Testis (tissue), 5 donors: ENCODE data around the genes CXCL8 and CXCL6.

GRCh38 chr4:73740291-73741119 is at the start of gene CXCL8:
CXCL8 (plus strand) TSS chr4:73740569.
- PRO-cap, 3 experiments: peak in 3 of 3 experiments; most common plus-strand start chr4:73740569 (in 2)
- RAMPAGE, long total RNA, 2 experiments: no peak in any of the 2 experiments
- RRBS: 69% methylated on average over 2 of the region's 9 CpGs

DNA sequence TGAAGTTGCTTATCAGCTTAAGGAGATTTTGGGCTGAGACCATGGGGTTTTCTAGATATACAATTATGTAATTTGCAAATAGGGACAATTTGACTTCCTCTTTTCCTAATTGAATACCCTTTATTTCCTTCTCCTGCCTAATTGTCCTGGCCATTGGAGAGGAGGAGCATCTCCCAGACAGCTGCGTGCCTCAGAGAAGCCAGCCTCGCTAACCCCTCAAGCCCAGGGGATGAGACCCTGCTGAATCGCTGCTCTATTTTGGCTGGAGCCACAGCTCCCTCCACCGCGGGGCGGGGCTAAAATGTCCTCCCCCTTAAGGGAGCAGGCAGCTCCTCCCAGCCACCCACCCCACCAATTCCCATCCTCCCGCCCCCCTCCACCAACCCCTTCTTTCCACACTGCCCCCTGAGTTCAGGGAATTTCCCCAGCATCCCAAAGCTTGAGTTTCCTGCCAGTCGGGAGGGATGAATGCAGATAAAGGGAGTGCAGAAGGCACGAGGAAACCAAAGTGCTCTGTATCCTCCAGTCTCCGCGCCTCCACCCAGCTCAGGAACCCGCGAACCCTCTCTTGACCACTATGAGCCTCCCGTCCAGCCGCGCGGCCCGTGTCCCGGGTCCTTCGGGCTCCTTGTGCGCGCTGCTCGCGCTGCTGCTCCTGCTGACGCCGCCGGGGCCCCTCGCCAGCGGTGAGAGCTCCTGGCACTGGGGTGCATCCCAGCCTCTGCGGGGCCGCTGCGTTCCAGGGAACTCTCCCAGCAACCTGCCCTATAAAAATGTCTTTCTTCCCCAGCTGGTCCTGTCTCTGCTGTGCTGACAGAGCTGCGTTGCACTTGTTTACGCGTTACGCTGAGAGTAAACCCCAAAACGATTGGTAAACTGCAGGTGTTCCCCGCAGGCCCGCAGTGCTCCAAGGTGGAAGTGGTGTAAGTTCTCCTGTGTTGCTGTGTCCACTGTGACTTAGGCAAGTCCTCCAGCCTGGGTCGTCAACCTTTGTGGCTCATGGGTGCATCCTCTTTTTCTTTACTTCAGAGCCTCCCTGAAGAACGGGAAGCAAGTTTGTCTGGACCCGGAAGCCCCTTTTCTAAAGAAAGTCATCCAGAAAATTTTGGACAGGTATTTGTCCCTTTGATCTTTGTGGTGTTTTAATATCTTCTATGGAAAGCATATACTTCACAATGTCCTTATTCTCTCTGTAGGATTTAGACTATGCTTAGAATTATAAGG is at the start of gene CXCL6:
Gene CXCL6, plus strand, starts transcription at position 505 of the 1,224 bp plus-strand sequence.
- PRO-cap, 3 experiments: no peak in any of the 3 experiments
- RAMPAGE, long total RNA, 2 experiments: start-site peak on the plus strand in 1 of 2 experiments, centred at position 659 of the sequence, 5 reads per replicate
- RRBS: 2% methylated on average over 9 of the region's 42 CpGs

GRCh38 chr4:73884603-73884912 is 15.4 kb downstream of the CXCL1 start:
- PRO-cap, 3 experiments: no peak in any of the 3 experiments
- RAMPAGE, long total RNA, 2 experiments: no peak in any of the 2 experiments

GRCh38 chr4:74095448-74096074 is 3.4 kb downstream of the CXCL2 start:
- PRO-cap, 3 experiments: no peak in any of the 3 experiments
- RAMPAGE, long total RNA, 2 experiments: no peak in any of the 2 experiments
- RRBS: no CpG with 5 or more reads among the region's 1 CpG

- PRO-cap, 3 experiments: no peak in any of the 3 experiments
- RAMPAGE, long total RNA, 2 experiments: no peak in any of the 2 experiments
- RRBS: no CpG with 5 or more reads among the region's 4 CpGs
Observed at GRCh38 chr4:74096313-74096625, 2.7 kb downstream of the CXCL2 start.

DNA sequence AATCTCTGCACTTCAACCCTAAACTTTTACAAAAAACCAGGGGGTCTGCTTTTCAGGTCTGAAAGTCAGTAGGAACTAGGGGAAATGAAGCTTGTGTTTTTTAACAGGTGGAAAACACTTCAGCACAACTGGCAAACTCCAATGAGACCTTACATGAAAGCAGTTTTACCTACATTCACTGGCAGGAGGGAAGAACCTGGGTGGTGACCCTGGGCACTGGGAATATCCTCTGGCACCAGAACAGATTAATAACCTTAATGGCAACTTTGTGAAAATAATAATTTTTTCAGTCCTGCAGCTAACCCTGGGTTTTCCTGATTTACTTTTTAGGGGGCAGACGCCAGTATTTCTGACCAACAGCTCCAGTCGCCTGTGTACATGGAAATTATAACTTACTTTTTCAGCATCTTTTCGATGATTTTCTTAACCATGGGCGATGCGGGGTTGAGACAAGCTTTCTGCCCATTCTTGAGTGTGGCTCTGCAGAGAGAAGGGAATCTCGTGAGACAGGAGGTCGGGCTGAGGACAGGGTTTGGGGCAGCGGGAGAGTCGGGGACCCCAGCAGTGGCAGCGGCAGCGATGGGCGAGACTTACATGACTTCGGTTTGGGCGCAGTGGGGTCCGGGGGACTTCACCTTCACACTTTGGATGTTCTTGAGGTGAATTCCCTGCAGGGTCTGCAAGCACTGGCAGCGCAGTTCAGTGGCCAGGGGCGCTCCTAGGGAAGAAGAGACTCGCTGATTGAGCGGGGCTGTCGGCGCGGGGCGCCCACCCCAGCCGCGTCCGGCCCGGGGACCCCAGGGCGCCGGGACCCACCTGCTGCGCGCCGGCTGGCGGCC is 571 bp downstream of the CXCL2 start:
- PRO-cap, 3 experiments: no peak in any of the 3 experiments
- RAMPAGE, long total RNA, 2 experiments: no peak in any of the 2 experiments
- RRBS: no CpG with 5 or more reads among the region's 33 CpGs

GRCh38 chr4:74111755-74112806 is 13.1 kb upstream of the CXCL2 start:
- PRO-cap, 3 experiments: no peak in any of the 3 experiments
- RAMPAGE, long total RNA, 2 experiments: no peak in any of the 2 experiments
- RRBS: no CpG with 5 or more reads among the region's 10 CpGs

DNA sequence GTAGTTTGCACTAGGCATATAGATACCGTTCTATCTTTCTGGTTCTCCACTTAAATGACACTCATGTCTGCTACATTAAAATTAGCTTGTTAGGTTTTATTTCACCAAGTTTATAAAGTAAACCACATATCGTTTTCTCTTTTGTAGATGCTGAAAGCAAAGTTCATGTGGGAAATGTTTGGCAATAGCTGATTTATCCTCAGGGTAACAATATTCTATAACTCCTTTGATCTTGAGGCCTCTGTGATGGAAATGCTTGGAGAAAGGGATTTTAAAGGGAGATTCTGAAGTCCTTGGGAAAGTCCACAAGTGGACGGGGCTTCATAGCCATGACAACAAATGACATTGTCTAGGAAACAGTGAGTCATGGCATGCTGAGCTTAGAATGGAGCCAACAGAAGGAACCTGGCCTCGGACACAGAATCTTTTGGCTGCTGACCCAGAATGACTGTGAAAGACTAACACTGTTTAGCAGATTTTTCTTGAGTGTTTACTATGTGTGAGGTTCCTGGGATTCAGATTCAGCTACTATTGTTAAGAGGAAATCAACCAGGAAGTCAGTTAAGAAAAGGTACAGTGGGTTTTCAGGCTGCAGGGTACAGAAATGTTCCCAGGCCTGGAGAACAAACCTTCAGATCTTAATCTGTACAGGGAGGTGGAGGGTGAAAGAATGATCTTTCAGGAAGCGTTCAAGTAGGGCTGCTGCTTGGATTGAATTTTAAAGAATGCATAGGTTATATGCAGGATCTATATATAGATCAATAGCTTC is 18.0 kb upstream of the CXCL2 start:
- PRO-cap, 3 experiments: no peak in any of the 3 experiments
- RAMPAGE, long total RNA, 2 experiments: no peak in any of the 2 experiments
- RRBS: no CpG with 5 or more reads among the region's 5 CpGs

DNA sequence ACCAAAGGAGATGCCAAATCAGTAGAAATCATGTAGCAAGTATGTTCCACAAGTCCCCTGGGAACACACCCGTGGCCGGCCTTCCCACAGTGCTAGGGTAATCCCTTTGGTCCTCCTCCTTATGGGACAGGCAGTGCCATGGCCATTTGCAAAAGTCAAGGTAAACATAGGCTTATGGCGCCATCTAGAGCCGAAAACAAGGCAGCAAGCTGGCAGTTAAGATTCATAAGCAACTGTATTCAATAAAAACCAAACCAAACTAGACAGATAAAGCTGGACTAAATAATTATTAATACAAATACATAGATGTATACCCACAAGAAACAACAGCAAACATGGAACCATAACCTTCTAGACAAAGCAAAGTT is 23.7 kb upstream of the MTHFD2L start:
- PRO-cap, 3 experiments: no peak in any of the 3 experiments
- RAMPAGE, long total RNA, 2 experiments: no peak in any of the 2 experiments
- RRBS: no CpG with 5 or more reads among the region's 4 CpGs

- PRO-cap, 3 experiments: no peak in any of the 3 experiments
- RAMPAGE, long total RNA, 2 experiments: no peak in any of the 2 experiments
- RRBS: no CpG with 5 or more reads among the region's 1 CpG
Observed at GRCh38 chr4:74397615-74398107, 32.7 kb downstream of the EREG start.

DNA sequence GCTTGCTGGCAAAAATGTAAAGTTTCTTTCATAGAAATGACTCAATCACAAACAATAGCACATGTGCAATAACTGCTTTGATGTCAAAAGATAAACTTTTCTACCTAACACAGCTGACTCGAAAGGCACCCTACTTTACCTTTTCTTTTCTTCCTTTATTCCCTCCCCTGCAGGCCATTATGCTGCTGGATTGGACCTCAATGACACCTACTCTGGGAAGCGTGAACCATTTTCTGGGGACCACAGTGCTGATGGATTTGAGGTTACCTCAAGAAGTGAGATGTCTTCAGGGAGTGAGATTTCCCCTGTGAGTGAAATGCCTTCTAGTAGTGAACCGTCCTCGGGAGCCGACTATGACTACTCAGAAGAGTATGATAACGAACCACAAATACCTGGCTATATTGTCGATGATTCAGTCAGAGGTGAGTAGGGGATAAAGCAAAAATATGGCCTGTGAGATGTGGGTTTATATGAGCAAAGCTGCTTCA is 1.5 kb downstream of the AREG start:
- PRO-cap, 3 experiments: no peak in any of the 3 experiments
- RAMPAGE, long total RNA, 2 experiments: no peak in any of the 2 experiments
- RRBS: no CpG with 5 or more reads among the region's 7 CpGs

DNA sequence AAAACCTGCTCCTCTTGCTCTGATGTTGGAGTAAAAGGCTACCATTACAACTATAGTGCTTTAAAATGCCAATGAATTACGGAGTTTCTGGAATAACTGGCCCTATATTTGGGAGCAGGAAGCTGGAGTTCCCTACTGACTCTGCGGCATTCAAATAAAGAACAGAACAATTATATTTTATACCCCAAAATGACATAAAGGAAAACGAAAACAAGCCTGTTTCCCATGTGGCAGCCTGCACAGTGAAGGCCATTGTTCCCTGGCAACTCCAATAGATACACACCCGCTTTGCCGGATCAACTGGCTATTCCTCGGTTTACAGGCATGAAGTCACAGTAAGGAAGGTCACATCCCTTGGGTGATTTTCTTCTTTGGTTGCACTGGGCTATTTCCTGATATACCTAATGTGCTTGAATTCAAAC is 84.6 kb downstream of the AREG start:
- PRO-cap, 3 experiments: no peak in any of the 3 experiments
- RAMPAGE, long total RNA, 2 experiments: no peak in any of the 2 experiments
- RRBS: no CpG with 5 or more reads among the region's 6 CpGs

DNA sequence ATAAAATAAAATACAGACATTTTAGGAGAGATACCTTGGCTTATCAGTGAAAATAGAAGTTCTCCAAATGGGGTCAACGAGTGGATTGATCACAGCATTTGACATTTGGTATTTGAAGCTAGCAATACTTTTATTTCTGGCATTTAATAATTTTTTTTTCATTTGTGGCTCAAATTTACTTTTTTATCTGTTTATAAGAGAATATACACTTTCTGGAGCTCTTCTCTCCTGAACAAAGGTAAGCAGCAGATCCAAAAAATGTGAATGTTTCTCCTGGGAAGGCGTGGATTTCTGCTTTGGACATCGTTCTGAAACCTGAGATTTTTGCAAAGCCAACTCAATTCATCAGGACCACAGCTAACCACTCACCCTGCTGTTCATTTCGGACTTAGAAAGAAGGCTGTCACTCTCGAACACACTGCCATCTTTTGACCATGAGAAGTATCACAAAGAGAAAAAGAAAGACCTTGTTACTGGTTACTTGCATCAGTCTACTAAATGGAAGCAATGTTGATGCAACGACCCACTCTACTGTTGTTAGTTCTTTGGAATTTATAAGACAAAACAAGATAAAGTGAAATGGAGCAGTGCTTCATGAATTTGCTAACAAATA is 86.8 kb downstream of the AREG start:
- PRO-cap, 3 experiments: no peak in any of the 3 experiments
- RAMPAGE, long total RNA, 2 experiments: no peak in any of the 2 experiments
- RRBS: no CpG with 5 or more reads among the region's 6 CpGs

- PRO-cap, 3 experiments: no peak in any of the 3 experiments
- RAMPAGE, long total RNA, 2 experiments: no peak in any of the 2 experiments
- RRBS: no CpG with 5 or more reads among the region's 1 CpG
Observed at GRCh38 chr4:74532253-74532551, 87.3 kb downstream of the AREG start.

GRCh38 chr4:74886496-74887029 is 46.4 kb upstream of the PARM1 start:
- PRO-cap, 3 experiments: no peak in any of the 3 experiments
- RAMPAGE, long total RNA, 2 experiments: no peak in any of the 2 experiments
- RRBS: no CpG with 5 or more reads among the region's 4 CpGs

- PRO-cap, 3 experiments: no peak in any of the 3 experiments
- RAMPAGE, long total RNA, 2 experiments: no peak in any of the 2 experiments
- RRBS: no CpG with 5 or more reads among the region's 26 CpGs
Observed at GRCh38 chr4:75126586-75127318, 193.8 kb downstream of the PARM1 start.

- PRO-cap, 3 experiments: no peak in any of the 3 experiments
- RAMPAGE, long total RNA, 2 experiments: no peak in any of the 2 experiments
- RRBS: no CpG with 5 or more reads among the region's 11 CpGs
Observed at GRCh38 chr4:75671507-75672347, 1.5 kb downstream of the G3BP2 start.

DNA sequence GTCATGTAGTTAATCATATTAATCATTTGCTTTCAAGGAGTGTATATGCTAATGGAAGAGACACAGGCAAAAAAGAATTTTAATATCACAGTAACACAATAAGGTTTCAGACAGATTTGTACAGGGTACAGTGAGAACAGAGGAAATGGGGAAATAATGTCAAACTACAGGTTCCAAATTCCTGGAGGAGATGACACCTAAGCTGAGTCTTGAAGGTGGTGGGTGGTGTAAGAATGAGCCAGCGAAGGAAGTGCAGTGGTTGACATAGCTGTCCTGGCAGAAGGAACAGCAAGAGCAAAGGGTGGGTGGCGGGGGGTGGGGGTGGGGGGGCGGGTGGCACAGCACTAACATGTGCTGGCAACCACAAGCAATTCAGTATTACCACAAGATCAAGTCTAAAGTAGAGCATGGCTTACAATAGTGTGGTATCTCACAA is 13.1 kb upstream of the G3BP2 start:
- PRO-cap, 3 experiments: no peak in any of the 3 experiments
- RAMPAGE, long total RNA, 2 experiments: no peak in any of the 2 experiments
- RRBS: no CpG with 5 or more reads among the region's 3 CpGs

DNA sequence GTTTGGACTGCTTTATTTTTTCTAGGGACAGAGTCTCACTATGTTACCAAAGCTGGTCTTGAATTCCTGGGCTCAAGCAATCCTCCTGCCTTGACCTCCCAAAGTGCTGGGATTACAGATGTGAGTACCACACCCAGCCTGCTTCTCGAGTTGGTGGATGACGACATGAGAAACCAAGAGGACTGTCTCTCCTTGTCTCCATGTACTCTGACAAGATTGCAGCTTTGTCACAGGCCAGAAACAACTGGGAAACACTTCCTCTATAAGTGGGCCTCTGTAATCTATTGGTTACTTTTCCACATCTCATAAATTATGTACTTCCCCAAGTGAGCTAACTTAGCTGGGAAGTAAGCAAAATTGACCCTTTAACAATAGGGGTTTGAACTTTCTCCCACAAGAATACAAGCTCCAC is 14.2 kb upstream of the USO1 start:
- PRO-cap, 3 experiments: no peak in any of the 3 experiments
- RAMPAGE, long total RNA, 2 experiments: no peak in any of the 2 experiments
- RRBS: no CpG with 5 or more reads among the region's 2 CpGs

GRCh38 chr4:75831805-75832401 is 70.3 kb downstream of the PPEF2 start:
- PRO-cap, 3 experiments: no peak in any of the 3 experiments
- RAMPAGE, long total RNA, 2 experiments: no peak in any of the 2 experiments
- RRBS: no CpG with 5 or more reads among the region's 2 CpGs